ENCODE measurements around a stretch of chr3.

DNA sequence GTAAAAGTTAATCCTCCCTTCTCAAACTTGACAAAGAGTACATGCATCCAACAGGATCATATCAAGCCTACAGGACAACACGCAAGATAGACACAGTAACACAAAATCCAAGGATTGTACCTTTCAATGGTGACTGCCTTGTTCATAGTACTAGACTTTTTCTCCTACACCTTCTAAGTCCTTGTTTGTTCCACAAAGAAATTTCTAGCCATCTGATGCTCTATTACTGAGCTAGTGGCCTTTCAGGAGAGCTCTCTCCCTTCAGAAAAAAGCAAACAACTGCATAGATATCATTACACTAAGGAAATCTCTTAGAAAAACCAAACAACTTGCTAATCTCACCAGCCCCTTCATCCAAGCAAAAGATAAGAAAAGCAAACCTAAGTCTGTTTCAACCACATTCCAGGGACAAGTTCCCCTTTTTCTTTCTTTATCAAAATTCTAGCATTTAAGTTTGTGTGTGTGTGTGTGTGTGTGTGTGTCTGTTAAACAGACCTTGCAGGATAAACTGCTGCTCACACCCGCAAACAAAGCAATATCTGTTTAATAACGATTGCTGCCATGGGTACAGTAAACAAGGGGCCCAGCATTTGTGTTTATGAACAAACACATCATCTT is 375.3 kb downstream of the FOXP1 start:
- PRO-cap, result no peak

DNA sequence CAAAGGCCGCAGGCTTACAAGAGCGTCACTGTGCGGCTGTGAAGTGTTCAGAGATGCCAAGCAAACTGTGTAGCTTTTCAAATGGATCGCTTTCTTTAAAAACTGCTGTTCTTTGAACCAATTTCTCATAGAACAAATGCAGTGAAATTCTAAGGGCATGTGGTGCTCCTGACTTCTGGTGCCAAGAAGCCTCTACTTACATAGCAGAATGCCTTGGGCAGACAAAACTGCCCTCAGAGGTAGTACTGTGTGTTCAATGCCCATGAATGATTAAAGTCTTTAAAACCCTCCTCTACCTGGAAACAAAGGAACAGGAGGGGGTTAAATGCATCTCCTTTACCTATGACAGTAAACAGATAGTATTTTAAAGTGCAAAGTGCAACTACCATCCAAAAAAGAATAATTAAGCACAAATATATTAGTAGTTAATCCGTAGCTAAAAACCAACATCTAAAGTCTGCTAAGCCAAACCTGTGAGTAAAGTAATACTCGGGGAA is 353.3 kb downstream of the FOXP1 start:
- PRO-cap, result no peak

DNA sequence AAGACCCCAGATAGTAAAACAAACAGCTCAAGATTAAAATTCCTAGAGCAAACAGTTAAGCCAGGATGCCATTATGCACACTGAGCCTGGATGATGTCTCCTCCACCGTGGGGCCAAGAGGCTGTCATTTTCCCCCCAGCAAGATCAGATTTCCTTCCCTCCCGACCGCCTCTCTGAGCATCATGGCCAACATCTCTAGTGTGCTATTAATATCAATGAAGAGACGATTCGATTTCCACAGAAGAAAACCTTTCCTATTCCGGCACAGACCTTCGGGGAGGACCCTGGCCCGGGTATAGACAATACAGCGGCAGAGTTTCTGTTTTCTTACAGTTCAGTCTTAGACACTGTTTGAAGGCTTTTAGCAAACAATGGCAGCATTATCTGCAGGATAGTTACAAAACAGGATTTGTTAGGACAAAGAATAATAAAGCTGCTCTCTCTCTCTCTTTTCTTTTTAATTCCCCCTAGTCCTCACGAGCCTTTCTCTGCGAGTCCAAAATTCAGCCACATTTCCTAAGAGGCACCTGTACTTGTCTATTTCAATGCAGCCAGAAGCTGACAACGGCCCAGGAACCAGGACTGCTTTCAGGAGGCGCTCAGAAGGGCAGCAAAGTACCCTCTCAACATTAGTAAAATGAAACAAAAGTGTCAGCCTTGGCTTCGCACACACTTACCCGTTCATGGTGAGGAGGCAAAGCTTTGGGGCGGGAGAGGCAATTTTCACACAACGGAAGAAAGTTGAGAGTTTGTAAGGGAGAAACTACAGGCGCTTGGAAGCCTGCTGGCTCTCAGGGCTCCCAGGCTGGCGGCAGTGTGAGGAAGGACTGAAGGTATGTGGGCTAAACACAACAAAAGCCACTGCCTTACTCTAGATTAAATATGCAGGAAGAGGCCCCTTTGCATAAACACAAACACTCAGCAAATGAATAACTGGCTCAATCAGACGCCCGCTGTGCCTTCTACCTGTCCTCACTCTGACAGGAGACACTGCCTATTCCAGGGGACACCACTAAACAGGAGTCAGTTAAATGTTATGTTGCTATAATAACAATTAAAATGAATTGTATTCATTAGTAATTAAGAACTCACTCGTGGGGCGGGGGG is 278.0 kb downstream of the FOXP1 start:
- PRO-cap, result unidirectional peak, minus-strand start at position 829 of the sequence

- PRO-cap, result no peak
These were observed 141.4 kb downstream of the FOXP1 start for GRCh38 chr3:71441910-71442825.

DNA sequence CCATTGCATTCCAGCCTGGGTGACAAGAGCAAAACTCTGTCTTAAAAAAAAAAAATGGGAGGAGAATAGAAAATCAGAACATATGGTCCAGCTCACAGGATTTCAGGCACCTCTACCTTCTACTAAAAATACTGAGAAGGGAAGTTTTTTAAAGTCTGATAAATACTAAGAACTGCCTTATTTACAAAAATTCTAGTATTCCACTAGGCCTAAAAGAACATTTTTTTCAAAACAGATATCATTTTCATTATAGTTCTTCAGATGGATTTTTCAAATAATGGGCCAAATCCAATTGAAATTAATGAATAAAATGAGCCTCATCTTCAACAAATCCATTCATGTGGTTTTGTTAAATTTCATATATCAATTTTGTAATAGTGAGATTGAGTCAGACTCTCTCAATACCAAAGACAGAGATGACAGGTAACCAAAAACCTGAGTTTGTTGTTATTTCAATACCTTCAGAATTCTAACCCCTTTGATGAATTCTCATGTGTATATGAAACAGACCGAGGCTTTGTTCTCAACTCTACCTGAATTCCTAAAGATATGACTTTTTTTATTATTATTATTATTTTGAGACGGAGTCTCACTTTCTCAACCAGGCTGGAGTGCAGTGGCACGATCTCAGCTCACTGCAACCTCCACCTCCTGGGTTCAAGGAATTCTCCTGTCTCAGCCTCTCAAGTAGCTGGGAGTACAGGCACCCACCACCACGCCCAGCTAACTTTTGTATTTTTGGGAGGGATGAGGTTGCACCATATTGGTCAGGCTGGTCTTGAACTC is 92.9 kb downstream of the FOXP1 start:
- PRO-cap, result no peak

- PRO-cap, result no peak
These were observed 5.3 kb downstream of the FOXP1 start for GRCh38 chr3:71577799-71579039.

DNA sequence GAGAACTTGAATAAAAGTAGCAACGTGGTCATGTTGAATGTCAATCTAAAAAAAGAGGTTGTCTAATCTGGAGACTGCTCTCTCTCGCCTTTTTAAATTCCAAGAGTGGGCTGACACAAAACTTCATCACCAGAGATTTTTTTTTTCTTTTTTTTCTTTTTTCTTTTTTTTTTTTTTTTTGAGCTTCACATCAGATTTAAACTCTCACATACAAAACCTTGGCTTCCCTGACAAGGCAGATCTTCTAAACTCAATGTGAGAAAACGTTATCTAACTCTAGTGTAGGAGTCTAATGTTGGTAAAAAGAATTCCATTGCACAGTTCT is 4.1 kb downstream of the FOXP1 start:
- PRO-cap, result no peak

DNA sequence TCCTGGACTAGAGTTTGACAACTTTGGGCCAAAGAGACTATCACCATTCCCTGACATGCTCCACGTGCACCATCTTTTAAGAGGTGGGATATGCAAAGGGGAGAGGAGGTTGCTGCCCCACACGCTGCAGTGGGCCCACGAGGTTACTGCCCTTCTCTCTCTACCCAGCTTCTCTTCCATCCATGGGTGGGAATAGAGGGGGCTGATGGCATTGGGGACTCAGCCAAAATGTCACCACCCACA is 354.0 kb upstream of the PROK2 start:
- PRO-cap, result no peak

DNA sequence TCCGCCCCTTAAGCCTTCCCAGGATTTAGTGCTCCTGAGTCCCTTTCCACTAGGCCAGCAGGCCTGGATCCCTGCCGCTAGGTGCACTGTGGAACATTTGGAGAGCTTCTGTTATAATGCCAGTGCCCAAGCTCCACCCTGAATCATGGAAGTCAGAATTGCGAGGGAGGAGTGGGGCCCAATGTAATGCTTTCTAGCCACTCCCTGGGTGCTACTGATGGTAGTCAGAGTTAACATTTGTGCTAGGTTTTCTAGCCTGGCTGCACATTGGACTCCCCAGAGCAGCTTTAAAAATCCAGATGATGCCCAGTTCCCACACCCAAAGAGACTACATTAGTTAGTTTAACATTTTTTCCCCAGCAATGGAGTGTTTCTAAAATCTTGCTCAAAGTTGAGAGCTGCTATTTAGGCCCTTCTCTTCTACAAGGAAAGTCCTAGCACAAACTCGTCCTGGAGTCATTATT is 366.6 kb upstream of the PROK2 start:
- PRO-cap, result no peak

DNA sequence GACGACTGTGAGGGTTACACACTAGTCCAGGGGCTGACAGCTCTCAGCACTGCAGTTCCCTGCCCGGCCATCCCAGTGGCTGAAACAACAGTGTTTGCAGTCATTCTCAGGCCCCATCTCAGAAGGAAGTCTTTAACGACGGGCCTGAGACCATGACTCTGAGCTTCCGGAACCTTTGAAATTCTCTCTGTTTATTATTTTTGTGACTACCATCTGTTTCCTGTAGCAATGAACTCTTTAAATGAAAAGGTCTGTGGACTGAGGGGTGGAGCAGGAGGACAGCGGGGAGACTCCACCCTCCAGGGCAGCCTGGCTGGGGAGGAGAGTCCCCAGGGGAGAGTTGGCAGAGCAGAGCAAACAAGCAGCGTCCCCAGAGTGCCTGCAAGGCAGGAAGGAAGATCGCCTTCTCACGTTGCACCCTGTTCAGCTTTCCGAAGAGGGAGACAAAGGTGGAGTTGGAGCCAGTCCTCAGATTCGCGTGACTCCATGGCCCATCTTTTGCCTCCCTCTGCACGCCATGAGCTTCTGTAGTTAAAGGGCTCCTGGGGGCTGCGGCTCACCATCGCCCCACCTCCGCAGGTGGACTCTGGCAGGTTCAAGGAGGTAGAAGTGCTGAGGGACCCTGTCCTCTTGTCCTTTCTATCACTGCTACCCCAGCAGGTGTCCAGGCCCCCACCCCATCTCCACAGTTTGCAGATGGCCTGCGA is 525.7 kb upstream of the PROK2 start:
- PRO-cap, result no peak

DNA sequence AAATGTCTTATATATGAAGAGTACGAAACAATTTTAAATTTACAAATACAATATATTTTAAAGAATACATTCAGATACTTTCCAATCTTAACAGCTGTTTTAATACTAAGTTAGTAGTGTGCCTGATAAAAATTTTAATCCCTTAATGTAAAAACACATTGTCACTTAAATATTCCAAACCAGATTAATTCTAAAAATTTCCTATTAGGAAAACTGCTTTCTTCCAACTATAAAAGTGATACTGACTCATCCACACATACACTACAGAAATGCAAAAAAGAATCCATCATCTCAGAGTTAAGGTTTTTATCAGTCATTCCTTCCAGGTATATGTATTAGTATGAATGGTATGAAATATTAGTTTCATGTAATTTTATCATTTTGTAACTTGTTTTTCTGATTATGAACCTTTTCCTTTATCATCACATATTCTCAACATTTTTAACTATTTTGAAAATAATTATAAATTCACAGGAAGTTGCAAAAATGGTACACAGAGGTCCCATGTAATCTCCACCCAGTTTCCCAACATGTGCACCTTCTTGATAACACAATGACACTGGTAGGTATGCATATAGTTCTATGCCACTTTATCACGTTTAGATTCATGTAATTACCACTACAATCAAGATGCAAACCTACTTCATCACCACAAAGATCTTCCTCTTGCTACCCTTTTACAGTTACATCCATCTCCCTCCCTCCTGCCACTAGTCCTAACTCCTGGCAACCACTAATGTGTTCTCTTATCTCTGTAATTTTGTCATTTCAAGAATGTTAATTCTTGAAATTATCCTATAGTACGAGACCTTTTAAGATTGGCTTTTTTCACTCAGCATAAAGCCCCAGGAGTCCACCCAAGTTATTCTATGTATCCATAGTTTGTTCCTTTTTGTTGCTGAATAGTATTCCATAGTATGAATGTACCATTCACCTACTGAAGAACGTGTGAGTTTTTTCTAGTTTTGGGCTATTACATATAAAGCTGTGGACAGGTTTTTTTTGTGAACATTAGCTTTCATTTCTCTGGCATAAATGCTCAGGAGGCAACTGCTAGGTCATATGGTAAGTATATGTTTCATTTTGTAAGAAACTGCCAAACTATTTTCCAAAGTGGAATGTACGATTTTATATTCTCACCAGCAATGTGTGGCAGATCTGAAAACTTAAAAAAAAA is 413.9 kb downstream of the SHQ1 start:
- PRO-cap, result no peak

DNA sequence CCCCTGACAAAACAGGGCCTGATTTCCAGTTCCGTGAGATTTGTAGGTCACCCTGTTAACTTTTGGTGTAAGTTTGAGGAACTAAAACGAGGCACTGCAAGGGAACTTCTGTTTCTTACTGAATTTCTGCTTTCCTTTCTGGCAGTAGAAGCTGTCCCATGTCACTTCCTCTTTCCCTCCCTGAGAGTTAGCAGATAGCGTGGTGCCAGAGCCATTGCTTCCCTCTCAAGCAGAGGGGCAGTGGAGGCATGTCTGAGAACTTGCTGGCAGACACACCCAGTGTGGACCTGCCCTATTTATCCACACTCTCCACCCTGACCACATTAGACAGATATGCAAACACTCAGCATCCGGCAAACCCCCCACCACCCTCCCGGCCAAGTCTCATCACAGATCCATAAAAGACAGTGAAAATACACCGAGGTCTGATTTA is 324.8 kb downstream of the SHQ1 start:
- PRO-cap, result no peak

DNA sequence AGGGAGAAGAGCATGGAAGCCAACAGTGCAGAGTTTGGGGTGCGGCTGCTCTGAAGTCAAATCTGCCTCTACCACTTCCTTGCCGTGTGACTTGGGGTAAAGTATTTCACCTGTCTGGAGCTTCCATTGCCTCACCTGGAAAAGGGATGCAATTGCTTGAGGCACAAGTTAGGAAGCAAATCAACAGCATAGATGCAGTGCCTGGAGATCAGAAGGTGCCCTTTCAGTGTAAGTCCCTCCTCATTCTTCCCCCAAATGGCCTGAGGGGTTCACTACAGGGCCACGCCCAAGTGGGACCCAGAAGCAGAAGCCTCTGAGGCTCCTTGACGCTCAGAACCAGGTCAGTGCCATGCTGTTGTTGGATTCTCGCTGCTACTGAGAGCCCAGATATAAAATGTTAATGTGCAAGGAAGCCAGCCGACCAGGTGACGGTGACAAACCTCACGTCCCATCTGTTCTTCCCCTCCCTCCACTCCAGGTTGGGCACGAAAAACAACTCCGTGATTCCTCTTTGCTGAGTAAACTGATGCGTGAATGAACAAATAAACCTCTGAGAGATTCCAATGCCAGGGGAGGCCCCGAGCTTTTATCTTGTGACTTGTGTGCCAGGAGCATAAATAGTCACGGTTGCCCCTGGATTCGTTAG is 119.6 kb downstream of the SHQ1 start:
- PRO-cap, result no peak

GRCh38 chr3:72756779-72757410 is 91.3 kb downstream of the SHQ1 start:
- PRO-cap, result no peak

DNA sequence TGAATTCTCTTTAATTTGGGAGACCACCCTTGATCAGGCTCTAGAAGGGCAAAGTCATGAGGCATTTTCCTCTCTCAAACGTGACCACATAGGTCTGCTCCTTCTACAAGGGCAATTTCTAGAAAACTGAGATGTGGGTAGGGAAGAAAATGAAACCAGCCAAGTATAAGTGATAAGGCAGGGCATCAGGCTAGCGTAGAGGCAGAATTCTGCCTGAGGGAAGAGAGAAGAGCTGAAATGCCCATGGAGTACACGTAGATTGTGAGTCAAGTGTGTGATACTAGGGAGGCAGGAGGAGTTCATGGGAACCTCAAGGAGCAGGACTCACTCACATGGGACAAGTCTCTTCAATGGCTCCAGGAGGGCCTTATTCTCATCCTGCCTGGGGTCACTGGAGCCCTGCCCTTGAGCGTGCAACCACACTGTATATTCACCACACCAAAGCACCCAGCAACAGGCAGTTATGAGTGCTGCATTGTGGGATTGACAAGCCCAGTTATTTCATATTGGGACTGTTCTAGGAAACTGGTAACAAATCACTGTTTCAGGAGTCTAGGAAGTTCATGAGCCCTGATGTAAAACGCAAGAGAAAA is 34.8 kb upstream of the PPP4R2 start:
- PRO-cap, result no peak

DNA sequence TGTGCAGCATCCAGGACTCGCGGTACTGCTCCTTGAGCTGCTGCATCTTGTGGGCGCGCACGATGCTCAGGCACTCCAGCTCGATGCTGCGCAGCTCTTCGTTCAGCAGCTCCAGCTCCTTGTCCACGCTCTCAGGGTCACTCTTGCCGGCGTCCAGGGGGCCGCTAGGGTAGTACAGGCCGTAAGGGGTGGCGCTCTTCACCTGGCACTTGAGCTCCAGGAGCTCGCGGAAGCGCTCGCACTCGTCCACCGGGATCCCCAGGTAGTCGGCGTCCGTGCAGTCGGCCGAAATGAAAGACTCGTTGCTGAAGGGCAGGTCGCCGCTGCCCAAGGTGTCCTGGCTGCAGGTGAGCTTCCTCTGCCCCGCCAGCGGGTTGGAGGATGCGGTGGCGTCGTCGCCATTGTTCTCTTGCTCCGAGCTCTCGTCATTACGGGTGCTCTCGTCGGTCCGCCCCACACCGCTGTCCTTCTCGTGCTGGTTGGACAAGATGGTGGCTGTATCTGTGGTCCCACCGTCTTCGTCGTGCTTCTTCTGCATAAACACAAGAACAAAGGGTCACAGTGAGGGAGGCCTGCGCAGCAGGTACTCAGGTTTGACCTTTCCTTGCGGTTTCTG is 240.2 kb downstream of the PDZRN3 start:
- PRO-cap, result no peak

DNA sequence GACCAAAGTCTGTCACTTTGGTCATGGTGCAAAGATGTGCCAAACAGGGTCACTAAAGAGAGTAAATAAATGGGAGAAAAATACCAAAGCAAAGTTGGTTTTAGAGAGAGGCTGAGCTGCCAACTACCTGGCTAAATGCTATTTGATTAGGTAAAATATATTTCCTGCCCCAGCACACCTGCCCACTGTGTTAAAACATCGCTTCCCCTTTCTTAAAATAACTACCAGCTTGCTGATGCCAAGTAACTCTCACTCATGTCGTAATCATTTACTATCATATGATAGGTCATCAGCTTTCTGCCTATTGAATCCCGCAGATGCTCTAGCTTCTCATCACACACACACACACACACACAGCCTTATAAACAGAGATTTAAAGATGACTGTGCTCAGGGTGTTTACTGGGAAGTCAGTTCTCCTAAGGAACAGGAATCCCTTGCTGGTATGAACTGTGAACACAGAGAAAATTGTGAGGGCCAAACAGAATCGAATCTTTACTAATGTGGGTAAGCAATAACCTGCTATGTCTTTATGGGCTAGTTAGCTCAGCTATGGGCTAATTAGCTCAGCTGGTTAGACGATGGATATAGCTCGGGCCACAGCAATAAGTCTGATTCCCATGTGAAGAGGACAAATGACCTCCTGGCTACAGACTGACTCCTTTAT is 173.1 kb downstream of the PDZRN3 start:
- PRO-cap, result no peak

DNA sequence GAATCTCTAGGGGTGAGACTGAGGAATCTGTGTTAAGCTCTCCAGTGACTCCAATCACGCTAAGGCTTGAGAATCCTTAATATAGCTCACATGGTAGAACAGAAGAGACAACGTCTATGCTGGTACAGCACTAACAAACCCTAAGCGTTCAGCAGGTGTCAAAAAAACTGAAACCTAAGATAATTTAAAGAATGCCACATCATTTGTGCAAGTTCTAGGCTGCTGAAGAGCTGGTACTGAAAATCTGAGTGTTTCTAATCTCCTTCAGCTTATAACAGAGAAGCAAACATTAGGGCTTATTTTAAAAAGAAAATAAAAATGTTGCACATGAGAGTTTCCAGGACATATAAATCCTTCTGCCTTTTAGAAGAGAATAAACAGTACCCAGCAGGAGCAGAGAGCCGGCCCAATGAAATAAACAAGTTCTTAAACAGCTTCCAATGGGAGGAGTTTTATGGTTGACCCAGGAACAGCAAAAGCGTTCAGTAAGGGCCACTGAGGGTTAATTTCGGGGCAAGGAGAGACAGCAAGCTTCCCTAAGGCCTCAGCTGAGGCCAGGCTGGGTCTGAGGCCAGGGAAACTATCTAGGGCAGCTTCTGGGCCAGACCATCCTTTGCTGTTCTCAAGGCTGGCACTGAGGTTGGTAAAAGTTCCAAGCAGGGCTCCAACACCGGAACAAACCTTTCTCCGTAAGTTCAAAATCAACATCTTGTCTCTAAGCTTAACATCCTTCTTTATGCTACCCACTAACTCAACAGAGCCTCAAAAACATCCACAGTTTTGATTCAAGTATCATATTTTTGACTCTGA is 3.4 kb downstream of the PDZRN3 start:
- PRO-cap, result no peak

GRCh38 chr3:75640983-75641713 is 23.0 kb upstream of the FRG2C start:
- PRO-cap, result unidirectional peak, plus-strand start at chr3:75641247

DNA sequence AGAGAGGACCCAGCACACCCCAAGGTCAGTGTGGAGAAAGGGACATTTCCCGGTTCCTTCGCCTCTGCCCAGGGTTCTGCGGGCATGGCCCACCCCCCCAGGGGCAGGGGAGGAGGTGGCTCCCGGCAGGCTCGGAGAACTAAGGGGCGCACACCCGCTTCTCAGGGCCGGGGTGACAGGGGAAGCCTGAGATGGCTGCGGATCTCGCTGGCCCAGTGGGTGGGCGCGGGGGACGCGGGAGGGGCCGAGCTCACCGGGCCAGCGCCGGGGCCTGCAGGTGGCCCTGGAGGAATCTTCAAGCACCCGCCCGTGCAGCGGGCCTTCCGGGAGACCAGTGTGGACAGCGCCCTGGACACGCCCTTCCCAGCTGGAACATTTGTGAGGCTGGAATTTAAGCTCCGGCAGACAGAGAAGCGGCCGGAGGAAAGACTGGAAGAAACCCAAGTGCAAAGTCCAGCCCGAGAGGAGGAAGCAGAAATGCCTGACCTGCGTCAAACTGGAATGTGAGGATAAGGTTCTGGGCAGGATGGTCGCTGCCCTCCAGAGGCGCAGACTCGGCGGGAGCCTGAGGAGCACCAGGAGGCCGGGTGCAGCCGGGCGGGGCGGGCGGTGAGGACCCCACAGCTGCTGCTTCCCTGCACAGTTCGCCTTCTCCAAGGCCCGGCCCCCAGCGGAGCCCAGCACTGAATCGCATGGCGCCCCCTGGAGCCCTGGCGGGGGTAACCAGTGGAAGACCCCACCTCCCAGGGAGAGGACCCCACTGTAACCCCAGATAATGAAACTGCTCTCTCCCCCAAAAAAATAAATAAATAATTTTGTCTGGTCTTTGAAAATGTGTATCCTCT is 5.6 kb upstream of the FRG2C start:
- PRO-cap, result no peak

All from type B pancreatic cell (in vitro differentiated cells).